ENCODE data around the gene ZNF302.

DNA sequence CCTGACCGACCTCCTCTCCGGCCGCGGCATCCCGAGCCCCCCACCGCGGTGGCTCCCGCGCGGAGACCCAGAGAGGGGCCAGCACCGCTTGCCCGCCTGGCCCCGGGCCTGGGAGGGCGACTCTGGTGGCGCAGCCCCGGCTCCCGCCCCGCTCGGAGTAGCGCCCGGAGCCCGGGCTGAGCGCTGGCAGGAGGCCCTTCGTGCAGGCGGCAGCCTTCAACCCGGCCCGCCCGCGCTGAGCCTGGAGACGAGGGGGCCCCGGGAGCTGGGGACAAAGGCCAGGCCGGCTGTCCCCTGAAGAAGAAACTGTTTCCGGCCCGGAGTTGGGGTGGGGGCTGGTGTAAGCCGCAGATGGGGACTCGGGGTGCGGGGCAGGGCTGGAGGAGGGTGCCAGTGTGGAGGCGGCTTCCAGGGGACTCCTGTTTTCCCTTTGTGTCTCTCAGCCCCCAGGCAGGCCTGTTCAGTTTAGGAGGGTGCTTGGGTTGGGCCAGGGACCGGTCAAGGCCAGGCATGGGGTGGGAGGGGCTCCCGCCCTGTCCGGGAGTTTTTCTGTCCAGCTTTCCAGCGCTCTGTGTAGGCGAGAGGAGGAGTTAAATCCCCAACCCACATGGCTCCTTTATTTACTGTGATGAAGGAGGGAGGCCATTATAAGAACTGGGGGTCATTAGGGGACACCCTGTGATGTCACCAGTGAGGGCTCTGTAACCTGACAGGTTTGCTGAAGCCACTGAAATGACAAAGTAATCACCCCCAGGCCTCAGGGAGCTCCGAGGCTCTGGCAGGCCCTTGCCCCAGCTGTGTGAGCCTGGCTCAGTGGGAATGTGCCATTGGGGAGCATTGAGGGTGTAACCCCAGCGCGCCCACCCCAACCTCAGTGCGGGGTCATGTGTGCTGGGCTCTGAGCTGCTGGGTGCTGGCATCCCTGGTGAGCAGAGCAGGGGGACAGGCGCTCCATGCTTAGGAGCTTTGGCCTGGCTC, 1.1 kb downstream of the LRP3 start:
- RAMPAGE, long total RNA = no peak
- RRBS = 3% methylated on average over 23 of the region's 48 CpGs

DNA sequence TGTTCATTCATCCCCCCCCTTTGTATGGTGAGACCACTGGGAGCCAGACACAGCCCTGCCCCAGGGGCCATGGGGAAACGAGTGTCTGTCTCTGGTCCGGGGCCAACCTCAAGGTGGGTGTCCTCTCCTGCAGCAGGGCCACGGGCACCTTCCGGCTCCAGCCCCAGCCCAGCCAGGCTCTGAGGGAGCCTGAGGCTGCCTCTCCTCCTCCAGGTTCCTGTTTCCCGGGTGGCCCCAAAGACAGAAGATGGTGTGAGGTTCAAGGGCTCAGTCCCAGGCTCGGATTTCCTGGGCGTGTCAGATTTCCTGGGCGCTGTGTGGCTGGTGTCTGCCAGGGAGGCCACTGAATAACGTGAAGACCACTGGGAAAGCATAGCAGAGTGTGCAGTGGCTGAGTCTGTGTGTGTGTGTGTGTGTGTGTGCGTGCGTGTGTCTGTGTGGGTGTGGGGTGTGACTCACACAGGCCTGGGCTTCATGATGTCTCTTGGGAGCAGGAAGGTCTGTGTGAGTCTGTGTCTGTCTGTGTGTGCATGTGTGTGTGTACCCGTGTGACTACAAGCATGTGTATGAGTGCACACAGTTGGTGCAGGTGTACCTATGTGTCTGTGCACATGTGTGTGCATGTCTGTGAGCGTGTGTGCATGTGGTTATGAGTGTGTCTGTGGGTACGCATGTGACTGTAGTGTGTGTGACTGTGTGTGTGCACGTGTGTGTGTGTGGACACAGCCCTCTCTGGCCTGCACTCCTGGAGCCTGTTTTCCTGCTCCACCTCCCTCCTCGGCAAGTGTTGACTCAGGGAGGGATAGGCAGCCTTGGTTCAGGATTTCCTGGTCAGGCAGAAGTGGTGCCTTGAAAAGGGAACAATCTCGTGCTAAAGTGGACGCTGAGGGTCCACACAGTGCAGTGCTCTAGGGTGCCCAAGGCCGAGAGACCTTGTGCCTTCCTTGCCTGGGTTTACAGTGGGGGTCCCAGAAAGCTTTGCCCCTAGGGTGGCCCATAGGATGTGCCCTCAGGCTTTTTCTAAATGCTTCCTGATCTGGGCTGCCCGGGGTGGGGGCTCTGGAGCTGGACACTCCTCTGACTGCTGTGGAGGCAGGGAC, 28.2 kb downstream of the CEBPA start:
- RAMPAGE, long total RNA = no peak
- RRBS = 19% methylated on average over 4 of the region's 20 CpGs

DNA sequence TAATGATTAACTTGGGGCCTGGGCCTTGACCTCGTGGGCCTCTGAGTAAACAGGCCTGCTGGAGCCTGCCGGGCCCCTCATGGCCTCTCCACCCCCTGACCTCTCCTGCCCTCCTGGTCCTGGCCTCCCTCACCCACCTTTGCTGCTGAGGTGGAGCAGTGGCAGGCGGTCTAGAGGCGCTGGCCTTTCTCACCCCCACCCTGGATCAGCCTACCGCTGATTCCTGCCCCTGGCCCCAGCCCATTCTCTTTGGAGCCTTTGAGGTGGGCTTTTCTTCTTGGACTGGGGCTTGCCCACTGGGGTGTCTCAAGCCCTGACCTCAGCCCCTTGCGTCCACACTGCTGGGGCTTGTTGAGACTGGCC, 26.2 kb downstream of the CEBPA start:
- RAMPAGE, long total RNA = no peak
- RRBS = 29% methylated on average over 1 of the region's 6 CpGs

DNA sequence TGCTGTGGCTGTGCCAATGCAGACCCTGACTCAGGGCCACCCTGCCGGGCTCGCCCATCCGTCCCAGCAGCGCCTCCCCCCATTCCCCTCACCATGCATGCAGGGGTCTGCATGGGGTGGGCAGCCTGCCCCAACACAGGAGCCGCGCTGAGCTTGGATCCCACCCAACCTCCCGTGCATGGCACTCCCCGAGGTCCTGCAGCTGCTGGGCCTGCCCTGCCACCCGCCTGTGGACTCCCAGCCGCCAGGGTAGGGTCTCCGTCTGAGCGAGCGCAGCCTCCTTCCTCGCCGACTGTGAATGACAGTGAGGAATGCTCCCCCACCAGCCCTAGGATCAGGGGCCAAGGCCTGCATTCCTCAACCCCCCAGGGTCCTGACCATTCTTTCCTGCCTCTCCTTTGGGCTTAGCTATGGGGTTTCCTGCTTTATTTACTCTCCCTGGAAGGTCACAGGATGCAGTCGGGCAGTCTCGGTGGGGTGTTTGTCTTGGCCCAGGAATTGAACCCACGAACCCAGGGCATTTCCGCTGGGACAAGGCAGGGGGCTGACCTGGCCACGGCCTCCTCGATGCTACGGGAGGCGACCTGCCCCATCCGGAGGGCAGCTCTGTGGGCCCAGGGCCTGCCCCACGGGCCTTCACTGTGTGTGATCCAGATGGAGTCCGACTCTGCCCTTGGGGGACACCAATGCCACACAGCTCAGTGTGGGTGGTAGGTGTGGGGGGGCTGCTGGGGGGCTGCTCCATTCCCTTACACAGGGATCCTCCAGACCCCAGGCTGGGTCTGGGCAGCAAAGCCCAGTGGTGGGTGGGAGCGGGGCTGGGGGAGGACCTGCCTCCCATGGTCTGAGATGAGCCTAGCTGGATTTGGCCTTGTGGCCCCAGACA, 23.6 kb downstream of the CEBPG start:
- RAMPAGE, long total RNA = no peak
- RRBS = no CpG with 5 or more reads among the region's 27 CpGs

GRCh38 chr19:33781011-33781210, 15.8 kb upstream of the KCTD15 start:
- RAMPAGE, long total RNA = no peak
- RRBS = 4% methylated on average over 5 of the region's 6 CpGs

DNA sequence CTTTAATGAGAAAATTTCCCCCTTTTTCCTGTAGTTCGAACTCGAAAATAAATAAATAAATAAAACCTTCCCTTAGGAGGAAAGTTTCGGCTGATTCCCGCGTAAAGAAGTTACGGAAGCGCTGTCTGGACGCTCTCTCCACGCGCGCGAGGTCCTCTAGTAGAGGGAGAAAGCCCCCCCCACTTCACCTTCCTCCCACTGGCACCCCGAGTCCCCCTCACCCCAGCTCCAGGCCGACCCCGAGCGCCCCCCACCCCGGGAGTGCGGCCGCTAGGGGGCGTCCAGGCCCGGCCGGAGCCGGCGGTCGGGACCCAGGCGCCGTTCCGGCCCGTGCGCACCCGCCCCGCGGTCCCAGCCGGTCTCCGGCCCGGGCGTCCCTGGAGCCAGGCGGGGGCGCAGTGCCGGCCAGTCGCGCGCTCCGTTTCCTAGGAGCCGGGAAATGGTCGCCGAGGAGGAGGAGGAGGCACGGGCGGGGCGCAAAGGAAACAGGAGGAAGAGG, 1.4 kb upstream of the KCTD15 start:
- RAMPAGE, long total RNA = no peak
- RRBS = no CpG with 5 or more reads among the region's 50 CpGs

DNA sequence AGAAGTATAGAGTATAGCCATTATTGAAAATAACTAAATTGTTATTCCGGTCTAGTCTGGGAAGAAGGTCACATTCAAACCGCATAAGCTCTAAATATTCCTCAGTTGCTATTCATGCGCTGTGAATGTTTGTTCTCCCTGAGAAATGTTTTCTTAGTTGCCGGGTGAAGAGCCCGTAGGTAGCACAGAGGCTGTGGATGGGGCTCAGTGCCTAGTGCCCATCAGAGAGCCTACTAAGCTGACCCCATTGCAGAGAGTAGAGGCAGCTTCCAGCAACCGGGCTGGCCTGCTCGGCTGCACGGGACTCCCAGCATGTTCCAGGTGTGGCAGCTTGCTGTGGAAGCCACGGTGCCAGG, 82.2 kb downstream of the KCTD15 start:
- RAMPAGE, long total RNA = no peak
- RRBS = 91% methylated on average over 4 of the region's 9 CpGs

DNA sequence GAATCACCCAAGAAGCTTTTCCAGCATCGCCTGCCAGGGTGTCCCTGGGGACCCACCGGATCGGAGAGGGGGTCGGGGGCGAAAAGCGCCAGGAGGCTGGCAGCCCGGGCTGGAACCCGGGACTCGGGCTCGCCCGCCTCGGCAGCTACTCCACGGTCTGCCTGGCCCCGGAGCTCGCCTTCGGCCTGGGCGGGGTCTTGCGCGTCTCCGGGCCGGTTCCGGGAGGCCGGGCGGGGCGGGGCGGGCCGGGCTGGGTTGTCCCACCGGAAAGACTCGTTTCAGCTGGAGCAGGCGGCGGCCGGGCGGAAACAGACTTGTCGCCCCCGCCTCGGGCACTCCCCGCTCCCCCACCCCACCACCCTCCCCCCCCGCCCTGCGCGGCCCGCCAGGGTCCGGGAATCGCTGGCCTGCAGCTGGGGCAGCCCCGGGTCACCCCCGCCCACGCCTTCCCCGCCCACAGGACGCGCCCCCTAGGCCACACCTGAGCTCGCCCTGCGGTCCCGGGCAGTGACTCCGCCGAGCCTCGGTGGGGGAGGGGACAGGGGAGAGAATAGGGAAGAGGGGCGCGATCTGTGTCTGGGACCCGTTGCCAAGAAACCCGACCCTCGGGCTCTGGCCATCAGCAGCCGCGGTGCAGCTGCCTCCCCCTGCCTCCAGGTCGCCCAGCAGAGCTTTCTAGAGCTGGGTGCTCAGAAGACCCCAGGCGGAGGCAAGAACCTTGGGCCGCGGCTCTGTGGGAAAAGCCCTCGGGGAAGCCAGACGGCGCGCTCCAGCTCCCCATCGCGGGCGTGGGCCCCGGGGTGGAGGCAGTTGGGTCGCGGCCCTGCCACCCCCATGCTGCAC, 109.4 kb downstream of the KCTD15 start:
- RAMPAGE, long total RNA = no peak
- RRBS = 2% methylated on average over 35 of the region's 76 CpGs

GRCh38 chr19:34253745-34254144, 609 bp upstream of the GARRE1 start:
- RAMPAGE, long total RNA = no peak
- RRBS = 3% methylated on average over 1 of the region's 14 CpGs

- RAMPAGE, long total RNA = no peak
- RRBS = 1% methylated on average over 26 of the region's 99 CpGs
Observed at GRCh38 chr19:34254655-34255667, 607 bp downstream of the GARRE1 start.

- RAMPAGE, long total RNA = no peak
- RRBS = no CpG with 5 or more reads among the region's 10 CpGs
Observed at GRCh38 chr19:34264632-34265147, 10.3 kb downstream of the GARRE1 start.

DNA sequence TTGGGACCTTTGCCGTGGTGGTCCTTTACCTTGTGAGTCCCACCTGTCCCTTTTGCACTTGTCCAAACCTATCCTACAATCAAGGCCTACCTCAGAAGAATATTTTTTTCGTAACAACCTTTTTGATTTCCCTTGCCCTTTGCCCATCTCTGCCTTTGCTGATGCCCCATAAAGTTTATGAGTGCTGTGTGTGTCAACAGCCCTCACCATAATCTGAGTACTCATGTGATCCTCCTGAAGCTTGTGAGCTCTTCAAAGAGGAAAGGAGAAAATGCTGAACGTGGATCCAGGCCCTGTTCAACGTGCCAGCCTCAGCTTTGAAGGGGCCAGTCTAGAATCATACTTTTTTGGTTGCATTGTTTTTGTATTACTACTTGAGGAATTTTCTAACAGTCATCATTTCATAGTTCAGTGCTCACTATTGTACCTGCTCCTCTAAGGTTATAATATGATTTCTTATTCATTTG, 44.8 kb downstream of the GARRE1 start:
- RAMPAGE, long total RNA = no peak
- RRBS = no CpG with 5 or more reads among the region's 4 CpGs

- RAMPAGE, long total RNA = no peak
- RRBS = no CpG with 5 or more reads among the region's 9 CpGs
Observed at GRCh38 chr19:34469474-34470121, 12.0 kb upstream of the WTIP start.

DNA sequence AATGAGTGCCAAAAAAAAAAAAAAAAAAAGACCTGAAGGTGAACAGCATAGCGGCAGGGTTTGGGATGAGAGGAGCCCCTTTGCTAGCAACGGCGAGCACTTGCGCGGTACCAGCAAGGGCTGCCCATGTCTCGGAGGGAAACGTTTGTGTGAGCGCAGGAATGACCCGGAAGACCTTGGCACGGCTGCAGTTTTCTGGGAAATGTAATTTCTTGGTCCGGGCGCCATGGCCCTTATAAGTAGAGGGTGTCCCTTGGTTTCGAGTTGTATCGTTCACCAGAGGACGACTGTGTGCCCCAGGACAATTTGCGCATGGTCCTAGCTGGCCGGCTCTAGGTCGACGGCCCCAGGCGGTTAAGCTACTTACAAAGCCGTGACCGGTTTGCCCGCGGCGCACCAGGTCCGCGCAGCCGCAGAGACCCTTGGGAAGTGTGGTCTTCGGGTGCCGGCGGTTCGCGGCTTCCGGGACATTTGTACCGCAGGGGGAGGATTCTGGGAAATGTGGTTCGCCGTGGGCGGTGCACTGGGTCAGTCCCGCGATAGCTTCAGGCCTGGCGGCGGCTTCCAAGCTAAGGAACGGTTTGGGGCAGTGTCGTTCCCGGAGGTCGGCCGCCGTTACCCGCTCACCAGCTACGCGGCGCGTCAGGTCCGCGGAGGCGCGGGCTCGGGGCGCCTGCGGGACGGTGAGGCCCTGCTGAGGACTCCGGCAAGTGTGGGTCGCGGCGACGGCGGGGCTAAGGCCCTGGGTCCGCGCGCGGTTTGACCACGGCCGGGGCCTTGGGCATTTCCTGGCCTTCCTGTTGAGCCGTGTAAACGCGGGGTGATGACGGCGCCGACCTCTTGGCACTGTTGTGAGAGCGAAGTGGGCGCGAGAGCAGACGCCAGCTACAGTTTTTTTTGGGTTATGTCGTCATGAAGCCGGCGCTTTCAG, at the start of gene ZNF302:
Gene ZNF302, plus strand, starts transcription at position 528 of the 931 bp plus-strand sequence.
- RAMPAGE, long total RNA = start-site peak on the plus strand centred at position 570 of the sequence, 113 bp wide, 919 and 2,010 reads in 2 replicates
- RRBS = 2% methylated on average over 38 of the region's 86 CpGs

DNA sequence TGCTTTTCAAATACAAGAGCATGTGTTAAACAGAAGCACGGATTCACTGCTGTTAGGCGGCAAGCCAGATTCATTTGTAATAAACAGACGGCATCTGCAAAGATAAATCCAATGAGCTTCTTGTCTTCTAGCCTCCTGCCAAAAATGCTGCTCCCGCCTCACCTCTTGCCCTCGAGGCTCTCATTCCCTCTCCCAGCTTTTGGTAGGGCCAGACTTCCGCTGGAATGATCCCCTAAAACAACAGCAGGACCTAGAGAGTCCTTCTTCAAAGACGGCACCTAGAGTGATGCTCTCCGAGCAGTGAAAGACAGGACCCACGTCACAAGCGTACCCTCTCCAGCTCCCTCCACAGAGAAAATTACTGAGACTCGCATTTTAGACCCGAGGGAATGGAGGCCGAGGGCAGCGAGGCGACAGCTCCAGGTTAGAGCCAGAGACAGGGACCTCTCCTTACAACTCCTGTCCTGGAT, 806 bp downstream of the ZNF599 start:
- RAMPAGE, long total RNA = no peak
- RRBS = no CpG with 5 or more reads among the region's 15 CpGs

DNA sequence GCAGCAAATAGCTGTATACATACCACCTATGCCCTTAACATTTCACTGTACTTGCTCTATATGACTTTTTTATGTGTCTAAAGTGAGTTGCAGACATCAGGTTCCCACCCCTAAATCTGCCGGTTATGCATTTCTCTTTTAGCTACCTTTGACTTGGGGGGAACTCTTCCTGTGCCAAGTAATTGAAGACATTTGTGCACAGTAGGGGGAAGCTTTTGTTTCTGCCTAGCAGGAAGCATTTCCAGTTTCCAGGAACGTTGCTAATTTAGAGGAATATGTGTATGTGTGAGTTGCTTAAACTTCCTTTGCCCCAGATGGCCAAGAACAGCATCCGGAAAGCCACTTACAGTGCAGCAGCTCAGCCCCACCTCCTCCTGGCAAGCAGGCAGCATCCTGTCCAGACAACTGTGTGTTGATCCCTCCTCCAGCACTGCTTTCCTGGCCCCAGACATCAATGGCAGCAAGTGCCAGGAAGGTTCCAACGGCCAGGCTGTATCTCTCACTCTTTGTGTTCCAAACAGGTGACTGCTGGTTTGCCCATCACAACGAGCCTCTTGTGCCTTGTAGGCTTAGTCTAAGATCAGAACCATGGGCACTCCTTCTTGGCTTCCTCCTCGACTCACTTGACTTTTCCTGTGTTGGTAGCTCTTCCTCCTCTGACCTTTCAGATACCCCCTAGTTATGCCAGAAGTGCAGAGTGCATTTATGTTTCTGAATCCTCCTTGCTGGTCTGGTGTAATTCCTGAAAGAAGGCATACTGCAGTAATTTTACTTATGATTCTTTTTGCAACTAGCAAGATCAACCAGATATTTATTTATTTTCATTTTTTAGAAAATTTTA, 14.6 kb upstream of the GRAMD1A start:
- RAMPAGE, long total RNA = no peak
- RRBS = no CpG with 5 or more reads among the region's 6 CpGs

DNA sequence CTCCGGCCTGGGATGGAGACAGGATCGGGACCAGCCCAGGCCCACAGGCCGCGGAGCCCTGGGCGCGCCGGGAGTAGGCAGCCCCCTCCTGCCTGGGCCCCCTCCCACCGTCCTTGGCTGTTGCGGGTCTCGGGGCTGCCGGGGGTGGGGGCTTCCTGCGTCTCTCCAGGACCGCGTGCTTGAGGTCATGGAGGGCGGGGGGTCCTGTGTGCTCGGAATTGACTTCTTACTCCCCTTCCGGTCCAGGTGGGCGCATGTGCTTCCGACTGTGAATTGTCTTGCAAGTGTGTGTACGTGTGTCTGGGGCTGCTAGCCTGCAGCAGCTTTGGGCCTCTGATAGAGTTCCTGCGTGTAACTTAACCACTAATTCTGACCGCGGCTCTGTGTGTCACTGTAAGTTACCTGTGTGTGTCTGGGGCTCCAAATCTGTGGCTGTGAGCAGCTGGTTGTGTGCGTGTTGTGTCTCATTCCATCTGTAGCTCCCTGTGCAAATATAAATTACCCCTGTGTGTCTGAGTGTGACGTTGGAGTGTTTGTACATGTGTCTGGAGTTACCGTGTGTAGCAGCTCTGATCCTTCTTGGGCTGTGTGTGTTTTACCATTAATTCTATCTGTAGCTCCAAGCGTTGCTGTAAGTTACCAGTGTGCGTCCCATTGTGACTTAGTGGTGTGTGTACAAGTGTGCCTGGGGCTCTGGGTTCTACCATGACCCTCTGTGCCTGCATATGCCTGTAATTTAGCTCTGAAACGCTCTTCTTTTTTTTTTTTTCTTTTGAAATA, 919 bp downstream of the GRAMD1A start:
- RAMPAGE, long total RNA = no peak
- RRBS = 3% methylated on average over 15 of the region's 29 CpGs

DNA sequence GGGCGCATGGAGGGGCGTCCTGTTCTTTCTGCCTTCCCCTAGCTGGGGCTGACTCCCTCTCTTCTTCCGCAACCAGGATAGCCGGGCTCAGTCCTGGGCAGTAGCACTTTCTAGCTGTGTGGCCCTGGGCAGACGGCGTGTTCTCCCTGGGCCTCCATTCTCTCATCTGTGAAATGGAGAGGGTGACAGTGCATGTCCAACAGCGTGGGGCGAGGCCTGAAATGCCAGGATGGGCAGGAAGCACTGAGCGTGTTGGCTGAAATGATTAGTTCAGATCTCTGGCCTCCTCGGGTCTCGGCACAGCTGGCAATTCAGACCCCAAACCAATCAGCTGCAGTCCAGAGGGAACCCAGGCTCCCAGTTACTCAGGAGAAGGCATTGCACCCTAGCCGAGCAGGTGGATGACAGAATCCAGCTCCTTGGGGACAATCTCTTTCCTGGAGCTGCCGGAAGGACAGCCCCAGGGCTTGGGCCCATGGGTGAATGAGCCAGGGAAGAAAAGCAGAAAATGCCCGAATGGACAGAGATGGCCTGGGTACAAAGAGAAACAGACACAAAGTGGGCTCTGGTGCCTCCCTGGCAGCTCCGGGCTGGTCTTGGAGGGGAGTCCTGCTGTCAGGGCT, 1.9 kb downstream of the HPN start:
- RAMPAGE, long total RNA = no peak
- RRBS = 95% methylated on average over 1 of the region's 15 CpGs

DNA sequence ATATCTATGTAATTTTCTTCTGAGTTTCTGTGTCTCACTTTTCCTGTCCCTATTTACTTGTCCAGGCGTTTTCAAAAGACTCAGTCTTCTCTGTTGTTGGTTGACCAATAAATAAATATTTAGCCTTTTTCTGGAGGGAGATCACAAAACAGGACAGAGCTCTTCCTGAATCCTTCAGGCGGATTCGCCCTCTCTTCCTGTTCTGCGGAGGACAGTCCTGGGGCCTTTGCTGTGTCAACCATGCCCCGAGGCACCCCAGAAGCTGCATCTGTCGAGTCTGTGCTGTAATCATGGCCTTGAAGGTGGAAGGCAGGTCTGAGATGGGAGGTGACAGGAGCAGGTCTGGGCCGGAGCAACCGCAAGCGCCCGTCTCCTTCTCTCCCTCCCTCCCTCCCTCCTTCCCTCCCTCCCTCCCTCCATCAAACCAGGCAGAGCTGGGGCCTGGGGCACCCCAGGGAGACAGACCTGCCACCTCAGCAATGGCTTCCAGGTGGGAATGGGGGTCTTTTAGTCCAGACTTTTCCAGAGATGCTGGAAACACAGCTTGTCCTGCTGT, 4.7 kb upstream of the FXYD3 start:
- RAMPAGE, long total RNA = no peak
- RRBS = no CpG with 5 or more reads among the region's 10 CpGs

GRCh38 chr19:35117724-35118210, 2.1 kb downstream of the FXYD3 start:
- RAMPAGE, long total RNA = no peak
- RRBS = no CpG with 5 or more reads among the region's 12 CpGs

All from cardiac muscle cell (in vitro differentiated cells and primary cell).